Left lung (tissue), 1 donor: Measurements from ENCODE around the genes PSEN1, NUMB and ALDH6A1.

GRCh38 chr14:71014354-71014811, 107.1 kb downstream of the PCNX1 start:
- PRO-cap, result no peak

DNA sequence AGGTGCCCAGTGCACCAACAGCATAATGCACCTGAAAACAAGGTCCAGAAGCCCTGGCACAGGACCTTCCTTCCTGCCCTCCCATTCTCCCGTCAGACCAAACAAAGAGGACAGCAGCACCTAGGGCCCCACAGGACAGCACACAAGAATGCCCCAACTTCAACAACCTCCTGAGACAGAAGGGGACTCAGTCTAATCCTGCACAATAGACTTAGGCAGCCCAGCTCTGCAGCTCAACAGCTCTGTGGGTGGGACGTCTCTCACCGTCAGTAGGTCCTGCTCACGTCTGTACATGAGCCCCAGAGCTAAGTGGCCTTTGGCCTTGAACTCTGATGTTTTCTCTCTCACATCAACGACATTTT, 124.1 kb downstream of the PCNX1 start:
- PRO-cap, result unidirectional peak, plus-strand start at position 107 of the sequence

GRCh38 chr14:71231473-71232288, 88.6 kb upstream of the SIPA1L1 start:
- PRO-cap, result no peak

- PRO-cap, result no peak
Observed at GRCh38 chr14:71322594-71323408, 2.5 kb downstream of the SIPA1L1 start.

DNA sequence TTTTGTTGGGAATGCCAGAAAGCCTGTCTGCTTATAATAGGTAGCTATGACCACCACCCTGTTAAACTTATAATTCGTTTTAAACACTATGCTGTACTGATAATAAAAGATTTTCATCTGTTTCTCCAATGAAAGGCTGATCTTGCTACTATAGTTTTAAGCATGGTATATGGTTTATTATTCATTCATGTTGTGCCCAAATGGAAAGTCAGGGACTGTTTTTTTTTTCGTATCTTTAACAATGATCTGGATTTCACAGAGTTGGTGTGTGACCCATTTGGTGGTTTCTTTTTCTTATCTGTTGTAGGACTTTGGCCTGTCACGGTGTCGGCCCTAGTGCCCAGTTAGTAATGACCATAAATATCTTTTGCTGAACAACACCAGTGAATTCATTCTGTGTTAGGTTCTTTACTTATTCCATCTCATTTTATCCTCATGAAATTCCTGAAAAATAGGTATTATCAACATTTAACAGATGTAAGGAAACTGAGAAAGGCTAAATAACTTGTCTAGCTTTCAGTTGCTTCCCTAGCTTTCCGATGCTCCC, 19.8 kb downstream of the SIPA1L1 start:
- PRO-cap, result no peak

GRCh38 chr14:71355698-71356587, 35.7 kb downstream of the SIPA1L1 start:
- PRO-cap, result no peak

DNA sequence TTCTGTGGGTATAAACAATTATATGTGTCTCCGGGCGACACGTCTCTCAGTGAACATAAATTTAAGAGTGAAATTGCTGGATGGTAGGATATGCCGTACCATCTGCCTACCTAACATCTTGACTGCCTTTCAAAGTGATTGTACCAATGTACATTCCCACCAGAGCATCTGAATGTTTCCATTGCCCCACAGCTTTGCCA, 197.1 kb downstream of the SIPA1L1 start:
- PRO-cap, result unidirectional peak, plus-strand start at position 68 of the sequence

DNA sequence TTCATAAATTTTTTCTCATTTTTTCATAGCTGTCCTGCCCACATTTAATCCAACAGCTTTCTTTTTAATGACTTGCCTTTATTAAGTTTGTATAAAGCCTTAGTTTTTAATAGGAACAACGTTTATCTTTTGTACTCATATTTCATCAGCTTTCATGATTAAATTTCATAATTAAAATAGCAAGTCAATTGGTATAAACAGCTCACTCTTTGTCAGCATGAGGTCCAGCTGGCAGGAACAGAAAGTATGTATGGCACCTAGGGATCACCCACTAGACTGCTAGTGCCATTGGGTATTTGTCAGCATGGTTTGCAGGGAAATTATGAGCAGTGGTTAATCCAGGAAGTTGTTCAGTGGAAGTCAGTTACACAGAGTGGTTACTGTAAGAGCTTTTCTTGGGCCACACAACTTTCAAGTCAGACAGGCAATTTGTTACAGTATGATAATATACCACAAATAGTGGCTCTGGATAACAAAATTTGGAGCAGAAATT, 271.6 kb downstream of the SIPA1L1 start:
- PRO-cap, result no peak

GRCh38 chr14:71597842-71598357, 277.6 kb downstream of the SIPA1L1 start:
- PRO-cap, result no peak

DNA sequence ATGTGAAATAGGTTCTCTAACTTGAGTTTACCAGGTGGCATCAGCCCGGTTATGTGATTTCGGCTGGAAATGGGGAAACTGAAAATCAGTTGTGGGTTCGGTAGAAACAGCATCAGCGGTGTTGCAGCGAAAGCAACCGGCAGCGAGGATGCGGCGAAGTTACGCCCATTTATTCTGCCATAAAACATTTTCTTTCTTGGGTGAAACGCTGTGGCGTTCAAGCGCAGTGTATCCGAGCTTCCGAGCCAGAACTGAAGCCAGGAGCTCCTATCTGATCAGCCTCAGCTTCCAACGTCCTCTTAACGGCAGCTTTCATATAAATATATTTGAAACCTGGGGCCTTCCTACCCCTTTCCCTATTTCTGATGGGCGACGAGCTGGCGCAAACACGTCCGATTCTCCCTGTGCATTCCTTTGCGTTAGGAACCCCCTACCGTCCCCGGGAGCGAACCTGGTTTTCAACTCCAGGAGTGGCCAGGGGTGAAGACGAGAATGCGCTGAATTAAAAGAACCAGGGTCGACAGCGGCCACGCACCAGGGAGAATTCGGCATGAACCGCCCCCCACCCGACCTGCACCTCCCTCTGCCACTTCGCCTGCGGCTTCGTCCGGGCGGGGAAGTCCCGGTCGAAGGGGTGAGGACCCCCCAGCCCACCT, 1.6 kb downstream of the DPF3 start:
- PRO-cap, result no peak

- PRO-cap, result no peak
Observed at GRCh38 chr14:73105633-73106532, 30.4 kb upstream of the PSEN1 start.

- PRO-cap, result bidirectional peak, plus-strand start at chr14:73136452, minus-strand start at chr14:73136386
Observed at GRCh38 chr14:73136057-73136607, at the start of gene PSEN1. Gene PSEN1, plus strand, starts transcription at chr14:73136507.

DNA sequence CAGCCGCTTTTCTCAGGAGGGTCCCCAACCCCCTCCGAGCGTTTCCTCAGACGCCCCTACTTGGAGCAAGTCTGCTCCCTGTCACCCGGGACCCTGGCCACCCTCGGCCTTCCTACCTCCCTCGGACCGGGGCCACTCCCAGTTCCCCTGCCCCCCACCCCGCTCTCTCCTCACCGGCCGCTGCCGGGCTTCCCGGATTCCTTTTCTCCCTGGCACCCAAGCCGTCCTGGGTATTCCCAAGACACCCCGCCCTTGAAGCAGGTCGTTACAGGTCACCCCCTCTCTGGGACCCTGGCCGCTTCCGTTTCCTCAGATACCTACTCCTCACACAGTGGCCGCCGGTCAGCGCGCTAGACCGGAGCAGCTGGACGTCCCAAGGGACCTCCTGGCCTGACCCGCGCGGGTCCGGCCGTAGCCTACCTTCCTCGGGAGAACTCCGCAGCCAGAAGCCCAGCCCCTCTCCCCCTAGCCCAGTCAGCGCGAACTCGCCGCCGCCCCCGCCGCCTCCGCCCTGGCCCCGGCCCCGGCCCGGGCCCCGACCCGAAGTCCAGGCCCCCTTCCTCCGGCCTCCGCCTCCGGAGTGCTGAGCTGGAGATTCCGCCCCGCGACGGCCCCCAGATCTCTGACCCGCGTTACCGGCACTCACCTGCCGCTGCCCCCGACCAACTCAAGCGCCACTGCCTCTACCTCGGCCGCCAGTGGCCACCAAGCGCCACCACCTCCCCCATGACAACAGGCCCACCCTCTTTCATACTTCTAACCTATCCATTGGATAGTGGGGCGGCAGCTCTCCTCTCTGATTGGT, at the start of gene NUMB:
TSS of gene NUMB (minus strand) at position 700 of the 805 bp plus-strand sequence.
- PRO-cap, result bidirectional peak, plus-strand start at position 201 of the sequence, minus-strand start at position 110 of the sequence; unidirectional peak, minus-strand start at position 440 of the sequence; bidirectional peak, plus-strand start outside the sequence, minus-strand start at position 700 of the sequence

- PRO-cap, result no peak
Observed at GRCh38 chr14:73717654-73717963, 3.4 kb upstream of the PNMA1 start.

- PRO-cap, result no peak
Observed at GRCh38 chr14:73752203-73752980, 7.7 kb downstream of the MIDEAS start.

DNA sequence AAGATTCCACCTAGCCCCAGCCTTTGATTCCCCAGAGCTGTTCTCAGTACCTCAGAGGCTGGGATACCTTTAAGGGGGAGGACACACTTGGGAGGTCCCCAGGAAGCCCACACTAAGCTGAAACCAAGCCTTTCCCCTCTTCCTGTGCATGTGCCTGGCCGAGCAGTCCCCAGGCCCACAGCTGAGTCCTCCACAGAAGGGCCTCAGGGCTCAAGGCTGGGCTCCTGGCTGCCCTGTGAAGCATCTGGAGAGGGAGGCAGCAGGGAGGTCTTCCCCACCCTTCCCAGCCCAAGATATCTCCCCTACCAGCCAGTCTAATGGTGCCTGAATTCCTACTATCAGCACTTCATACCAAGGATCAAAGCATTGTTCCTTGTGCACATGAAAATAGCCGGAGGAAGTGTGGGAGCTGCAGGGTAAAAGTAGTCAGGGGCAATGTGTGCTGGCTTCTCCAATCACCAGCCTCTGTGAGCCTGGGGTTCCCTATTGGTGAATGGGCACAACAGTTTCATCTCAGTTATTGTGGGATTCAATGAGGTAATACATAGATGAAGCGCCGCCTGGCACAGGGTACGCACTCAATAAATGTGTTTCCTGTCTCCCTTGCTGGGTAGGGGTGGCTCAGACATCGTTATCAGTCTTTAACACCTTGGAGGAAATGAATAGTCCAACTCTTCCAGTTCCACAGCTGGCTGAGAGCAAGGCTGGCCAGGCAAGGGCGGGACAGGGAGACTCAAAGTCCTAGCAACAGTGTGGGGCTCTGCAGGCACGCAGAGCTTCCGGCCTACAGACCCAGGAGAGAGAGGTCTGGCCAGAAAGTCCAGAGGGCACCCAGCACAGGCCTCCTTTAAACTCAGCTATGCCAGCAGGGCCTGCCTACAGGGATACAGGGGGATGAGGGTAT, 6.9 kb downstream of the MIDEAS start:
- PRO-cap, result no peak

DNA sequence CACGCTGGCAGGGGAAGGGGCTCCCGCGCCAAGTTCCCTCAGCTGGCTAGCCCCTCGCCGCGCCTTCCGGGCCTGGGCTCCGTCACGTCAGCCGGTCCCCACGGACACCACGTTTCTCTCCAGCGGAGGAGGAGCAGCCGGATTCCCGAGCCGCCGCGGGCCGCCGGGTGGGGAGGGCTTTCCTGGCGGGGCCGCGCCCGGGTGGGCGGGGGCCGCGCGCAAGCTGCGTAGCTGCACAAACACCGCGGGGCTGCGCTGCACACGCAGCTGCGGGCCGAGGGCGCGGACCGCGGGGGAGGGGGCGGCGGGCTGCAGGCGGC, 904 bp downstream of the MIDEAS start:
- PRO-cap, result bidirectional peak, plus-strand start at position 266 of the sequence, minus-strand start at position 119 of the sequence

DNA sequence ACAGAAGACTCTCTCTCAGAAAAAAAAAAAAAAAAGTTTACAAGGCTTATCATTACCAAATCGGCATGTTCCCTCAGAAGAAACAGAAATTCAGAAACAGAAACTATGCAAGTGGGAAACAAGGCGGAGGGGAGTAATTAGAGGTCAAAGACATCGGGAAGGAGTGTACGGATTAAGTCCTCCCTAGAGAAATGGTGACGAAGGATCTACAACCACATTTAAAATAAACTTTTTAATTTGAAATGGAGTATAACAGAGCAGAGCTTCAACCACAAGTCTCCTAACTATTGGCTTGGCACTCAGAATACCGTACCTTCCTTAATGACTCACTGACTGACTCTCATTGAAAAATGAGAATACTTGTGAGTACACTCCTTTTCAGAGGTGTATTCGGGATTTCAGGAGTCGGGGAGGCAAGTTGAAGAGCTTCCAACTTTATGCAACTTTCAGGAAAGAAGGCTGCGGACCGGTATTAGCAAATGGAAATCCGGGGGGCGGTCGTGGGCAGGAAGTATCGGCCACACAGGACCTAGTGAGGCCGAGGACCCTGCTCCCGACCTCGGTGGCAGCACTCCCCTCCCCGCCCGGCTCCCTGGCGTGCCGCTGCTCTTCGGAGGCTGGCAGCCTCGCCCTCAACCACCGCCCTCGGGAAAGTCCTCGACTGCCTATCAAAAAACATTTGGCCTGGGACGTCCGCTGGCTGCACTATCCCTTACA, 769 bp downstream of the ENTPD5 start:
- PRO-cap, result bidirectional peak, plus-strand start at position 343 of the sequence, minus-strand start at position 306 of the sequence; bidirectional peak, plus-strand start outside the sequence, minus-strand start at position 647 of the sequence

- PRO-cap, result no peak
Observed at GRCh38 chr14:74083559-74084097, 625 bp downstream of the ALDH6A1 start.

DNA sequence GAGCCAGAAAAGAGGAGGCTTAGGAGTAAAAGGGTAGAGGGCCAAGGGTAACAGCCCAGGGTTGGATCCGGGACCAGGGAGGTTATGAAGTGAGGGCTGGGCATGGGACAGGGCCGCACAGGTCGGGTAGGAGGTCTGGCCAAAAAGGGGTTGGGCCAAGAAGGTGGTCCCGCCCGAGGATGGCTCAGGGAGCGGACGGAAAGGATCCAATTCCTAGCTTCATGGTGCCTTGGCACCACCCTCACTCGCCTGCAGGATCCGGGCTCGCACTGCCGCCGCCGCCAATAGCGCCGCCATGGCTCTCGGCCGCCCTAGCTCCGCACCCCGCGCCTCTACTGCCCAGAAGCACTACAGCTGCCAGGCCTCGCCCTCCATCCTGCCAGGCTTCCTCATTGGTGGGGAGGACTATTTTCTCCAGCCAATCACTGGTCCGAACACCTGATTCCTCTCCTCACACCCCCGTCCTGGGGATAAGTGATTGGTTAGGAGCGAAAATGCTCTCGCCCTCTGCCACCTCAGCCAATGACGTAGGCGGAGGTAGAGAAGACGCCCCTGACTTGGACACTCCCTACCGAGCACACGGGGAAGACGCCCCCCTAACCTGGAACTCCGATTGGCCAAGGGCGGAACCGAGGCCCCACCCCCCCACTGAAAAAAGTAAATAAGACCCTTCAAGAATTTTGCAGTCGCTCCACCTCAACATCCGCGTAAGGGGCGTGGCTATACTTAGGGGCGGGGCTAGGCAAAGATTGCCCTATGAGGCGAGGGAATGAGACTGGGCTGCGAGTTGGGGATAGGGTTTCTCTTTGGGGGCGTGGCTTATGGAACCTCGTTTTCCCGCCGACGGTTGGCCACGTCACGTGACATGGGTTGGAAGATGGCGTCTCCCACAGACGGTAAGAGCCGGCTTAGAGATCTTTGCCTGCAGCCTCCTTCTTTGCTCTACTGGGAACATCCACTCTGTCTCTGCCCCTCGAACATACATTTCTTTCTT, at the start of gene ALDH6A1:
TSS of gene ALDH6A1 (minus strand) at position 356 of the 994 bp plus-strand sequence.
- PRO-cap, result unidirectional peak, minus-strand start at position 334 of the sequence; unidirectional peak, plus-strand start at position 863 of the sequence